Iris pigment epithelial cell (primary cell): ENCODE measurements around the genes FGFR1OP2 and FAR2.

GRCh38 chr12:26319489-26320073, 124.2 kb downstream of the SSPN start:
- RRBS = 7% methylated on average over 3 of the region's 5 CpGs

DNA sequence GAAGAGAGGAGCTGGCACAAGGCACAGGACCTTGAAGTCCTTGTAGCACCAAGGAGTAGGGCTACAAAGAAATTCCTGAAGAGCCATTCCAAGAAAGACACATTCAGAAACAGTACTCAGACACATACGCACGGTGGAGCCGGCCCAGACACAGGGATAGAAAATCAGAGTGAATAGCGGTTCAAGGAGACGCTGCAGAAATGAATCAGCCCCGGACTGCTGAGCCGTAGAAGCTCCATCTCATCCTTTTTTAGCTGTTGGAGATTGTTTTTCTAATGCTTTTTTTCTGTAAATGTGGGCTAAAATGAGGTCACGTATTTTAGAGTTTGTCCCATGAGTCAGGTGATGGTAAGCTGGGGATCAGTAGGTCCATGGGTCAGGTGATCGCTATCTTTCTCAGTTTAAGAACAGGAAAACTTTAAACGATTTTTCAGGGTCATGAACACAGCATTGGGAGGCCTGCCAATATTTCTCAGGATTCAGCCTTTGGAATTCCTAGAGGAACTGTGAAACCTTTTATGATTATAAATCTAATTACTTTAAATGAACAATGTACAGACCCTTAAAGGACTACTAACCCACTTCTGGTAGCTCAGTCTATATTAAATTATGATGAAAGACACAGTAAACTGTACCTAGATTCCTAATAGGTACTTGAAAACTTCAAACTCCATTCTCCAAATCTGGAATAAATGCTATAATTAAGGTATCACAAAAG, 202.4 kb downstream of the ITPR2 start:
- RRBS = 7% methylated on average over 3 of the region's 10 CpGs

DNA sequence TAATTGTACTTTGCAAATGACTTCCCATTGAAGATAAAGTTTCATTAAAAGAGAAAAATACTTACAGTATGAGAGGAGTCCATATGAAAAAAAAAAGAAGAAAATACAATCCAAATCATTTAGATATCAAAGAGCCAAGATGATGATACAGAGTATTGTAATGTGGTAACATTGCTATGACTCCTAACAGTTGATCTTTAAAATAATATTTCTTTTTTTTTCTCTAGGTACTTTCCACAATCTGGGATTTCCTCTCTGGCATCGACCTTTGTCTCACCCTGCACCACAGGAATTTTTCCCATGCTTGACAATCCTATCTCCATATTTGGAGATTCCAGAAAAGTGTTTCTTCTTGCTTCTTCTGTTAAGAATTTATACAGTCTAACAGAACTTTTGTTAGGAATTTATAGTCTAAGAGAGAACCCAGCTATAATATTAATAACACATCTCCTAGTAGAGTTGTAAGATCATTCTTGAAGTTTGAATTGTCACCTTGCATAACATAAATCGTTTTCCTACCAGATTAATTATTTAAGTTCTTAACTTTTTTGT, 184.4 kb downstream of the ITPR2 start:
- RRBS = no CpG with 5 or more reads among the region's 2 CpGs

DNA sequence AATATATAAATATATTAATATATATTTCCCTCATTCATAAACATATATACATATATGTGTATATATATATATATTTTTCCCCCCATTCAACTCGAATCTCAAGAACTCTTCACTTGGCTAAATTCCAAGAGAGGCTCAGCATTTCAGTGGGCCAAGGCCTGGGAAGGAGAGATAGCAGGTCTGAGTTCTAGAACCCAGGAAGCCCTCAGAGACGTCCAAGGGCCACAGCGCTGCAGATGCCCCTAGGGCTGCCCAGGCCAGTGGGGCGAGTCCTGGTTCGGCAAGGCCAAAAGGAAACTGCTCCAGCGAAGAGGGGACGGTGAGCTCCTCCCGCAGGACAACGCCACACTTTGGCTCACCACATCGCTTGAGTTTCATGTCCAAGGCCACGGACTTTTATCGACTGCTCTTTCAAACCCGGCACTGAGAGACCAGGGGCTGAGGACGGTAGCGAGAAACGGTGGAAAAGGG, 1.1 kb downstream of the ITPR2 start:
- RRBS = no CpG with 5 or more reads among the region's 16 CpGs

DNA sequence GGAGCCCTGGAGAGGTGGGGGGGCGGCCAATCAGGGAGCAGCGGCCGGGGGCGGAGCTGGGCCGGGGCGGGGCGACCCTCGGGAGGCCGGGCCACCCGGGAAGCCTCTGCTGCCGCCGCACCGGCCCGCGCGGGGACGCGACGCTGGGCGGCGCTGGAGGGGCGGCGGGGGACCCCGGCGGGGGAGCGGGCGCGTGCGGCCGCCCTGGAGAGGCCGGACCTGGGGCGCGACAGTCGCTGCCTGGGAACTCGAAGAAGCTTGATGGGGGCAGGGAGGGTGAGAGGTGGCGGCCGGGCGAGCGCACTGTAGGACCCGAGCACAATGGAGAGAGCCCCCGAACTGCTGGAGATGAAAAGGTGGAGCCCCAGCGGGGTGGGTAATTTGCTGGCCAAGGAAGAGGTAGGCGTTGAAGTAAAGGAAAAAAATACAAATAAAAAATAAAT, 301 bp upstream of the ITPR2 start:
- RRBS = 2% methylated on average over 27 of the region's 43 CpGs

DNA sequence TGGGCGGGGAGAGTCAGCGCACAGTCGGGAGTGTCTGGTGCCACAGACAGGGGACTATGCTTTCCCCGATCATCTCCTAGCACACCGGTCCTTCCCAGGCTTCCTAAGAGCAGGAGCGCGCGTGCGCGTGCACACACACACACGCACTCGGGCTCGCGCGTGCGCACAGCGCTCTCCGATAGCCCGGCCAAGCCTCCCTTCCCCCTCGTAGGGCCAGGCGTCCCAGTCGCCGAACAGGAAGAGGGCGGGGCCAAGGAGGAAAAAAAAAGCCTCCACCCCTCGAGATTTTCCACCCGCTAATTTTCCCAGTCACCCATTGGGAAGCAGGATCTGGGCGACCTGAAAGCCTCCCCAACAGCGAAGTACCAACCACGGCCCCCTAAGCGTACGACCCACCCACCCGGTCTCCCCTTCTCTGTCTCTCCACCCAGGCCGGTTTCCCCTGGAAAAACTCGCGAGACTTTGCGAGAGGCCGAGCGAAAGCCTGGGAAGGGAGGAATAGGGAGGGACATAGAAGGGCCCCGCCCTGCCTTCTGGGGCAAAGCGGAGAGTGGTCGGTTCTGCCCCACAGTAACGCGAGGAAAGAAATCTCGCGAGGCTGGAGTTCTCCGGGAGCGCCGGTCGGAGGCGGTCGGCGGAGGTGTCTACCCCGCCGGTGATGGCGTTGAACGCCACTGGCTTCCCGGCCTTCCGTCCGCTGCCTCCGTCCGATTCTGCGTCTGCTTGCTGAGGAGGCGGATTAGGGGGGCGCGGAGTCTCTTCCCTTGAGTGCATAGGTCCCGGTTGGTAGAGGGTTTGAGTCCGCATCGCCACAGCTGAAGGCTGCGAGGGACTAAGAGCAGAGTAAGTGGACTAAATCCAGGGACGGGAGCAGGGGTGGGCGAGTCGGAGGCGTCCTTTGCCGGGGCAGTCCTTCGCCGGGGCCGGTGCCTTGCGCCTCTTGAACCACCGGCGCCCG, at the start of gene FGFR1OP2:
Gene FGFR1OP2, plus strand, starts transcription at position 603 of the 958 bp plus-strand sequence.
- RRBS = 2% methylated on average over 17 of the region's 81 CpGs

DNA sequence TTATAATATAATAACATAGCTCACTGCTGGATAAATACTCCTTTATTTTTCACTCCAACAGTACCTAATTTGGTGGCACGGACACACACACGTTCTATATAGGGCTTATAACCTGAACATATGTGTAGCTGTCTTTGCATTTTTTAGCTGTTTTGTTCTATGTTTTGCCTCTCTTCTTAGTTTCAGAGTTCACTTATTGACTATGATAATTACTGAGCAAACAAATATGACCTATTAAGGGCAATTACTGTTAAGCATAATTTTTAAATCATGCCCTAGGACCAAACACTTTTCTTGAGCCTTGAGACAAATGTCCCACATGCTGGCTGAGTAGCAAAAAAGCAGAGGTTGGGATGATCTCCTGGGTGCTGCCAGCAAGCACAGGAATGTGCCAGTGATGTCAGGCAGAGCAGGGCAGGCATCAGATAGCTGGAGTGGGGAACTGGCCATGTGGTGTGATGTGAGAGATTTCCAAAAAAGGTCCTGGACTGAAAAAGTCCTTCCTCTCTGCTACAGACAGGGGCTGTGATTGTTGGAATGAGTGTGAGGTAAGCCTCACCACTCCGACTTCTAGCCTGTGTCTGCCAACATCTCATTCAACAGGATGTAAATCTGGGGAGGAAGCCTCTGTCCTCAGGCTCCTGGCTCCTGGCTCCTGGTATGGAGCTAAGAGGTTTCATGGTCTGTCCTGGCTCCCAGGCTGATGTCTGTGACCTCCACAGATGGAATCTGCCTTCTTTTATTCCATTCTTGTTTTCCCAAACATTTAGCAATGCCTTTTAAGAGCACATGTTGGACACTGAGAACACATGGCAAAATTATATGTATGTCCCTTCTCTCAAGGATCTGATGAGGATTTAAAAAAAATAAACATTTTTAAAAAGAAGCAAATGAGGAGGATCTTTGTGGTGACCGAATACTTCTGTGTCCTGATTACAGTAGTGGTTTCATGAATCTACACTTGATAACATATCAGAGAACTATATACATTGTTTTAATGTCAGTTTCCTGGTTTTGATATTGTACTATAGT, 50.2 kb upstream of the STK38L start:
- RRBS = no CpG with 5 or more reads among the region's 4 CpGs

GRCh38 chr12:27236449-27236802, 7.7 kb upstream of the STK38L start:
- RRBS = no CpG with 5 or more reads among the region's 2 CpGs

GRCh38 chr12:27277601-27278281, 33.7 kb downstream of the STK38L start:
- RRBS = no CpG with 5 or more reads among the region's 1 CpG

DNA sequence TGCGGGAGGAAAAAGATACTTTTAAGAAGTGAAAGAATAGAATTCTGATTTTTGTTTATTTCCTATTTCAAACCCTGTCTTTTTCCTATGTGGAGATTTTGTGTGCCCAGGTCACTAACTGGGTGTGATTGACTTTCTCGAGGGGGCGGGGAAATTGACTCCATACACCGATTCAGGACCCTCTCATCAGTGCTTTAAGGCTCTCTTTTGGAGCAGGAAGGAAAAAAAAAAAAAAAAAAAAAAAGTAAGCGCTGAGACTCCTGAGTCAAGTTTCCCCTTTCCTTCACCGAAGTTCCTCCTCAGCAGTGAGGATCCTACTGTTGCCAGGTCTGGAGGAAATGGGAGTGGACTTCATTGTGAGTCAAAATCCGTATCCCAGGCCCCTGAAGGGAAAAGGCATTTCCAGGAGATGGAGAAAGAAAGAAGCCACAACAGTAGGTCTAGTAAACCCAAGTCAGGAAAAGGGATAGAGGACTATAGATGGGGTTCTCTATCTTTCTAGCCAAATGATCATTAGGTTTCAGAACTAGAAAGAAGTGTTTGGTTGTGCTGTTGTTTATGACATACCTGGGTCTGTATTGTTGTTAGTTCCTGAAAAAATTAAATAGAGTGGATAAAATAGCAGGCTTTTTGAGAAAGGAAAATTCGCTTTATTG, 1.4 kb downstream of the PPFIBP1 start:
- RRBS = no CpG with 5 or more reads among the region's 8 CpGs

- RRBS = no CpG with 5 or more reads among the region's 16 CpGs
These were observed 719 bp downstream of the MRPS35 start for GRCh38 chr12:27711228-27711874.

DNA sequence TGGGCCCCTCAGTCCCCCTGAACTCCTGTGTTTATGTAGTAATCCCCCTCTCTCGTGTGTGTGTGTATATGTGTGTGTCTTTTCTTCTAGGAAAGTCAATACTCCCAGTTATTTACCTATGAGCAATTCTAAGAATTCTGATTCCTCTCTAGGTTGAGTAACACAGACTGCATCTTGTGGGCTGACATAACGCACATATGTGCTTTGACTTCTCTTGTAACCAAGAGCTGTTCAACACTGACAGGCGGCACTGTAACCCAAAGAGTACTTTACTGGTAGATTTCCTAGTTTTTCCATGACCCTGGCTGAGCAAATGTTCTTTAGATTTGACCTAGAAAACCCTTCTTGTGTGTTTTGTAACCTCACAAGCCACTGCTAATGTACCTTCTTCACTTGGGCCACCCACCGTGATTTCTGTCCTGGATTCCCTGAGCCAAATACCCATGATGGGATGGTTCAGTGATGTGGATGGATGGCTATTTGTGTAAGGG, 15.0 kb upstream of the MANSC4 start:
- RRBS = no CpG with 5 or more reads among the region's 4 CpGs

DNA sequence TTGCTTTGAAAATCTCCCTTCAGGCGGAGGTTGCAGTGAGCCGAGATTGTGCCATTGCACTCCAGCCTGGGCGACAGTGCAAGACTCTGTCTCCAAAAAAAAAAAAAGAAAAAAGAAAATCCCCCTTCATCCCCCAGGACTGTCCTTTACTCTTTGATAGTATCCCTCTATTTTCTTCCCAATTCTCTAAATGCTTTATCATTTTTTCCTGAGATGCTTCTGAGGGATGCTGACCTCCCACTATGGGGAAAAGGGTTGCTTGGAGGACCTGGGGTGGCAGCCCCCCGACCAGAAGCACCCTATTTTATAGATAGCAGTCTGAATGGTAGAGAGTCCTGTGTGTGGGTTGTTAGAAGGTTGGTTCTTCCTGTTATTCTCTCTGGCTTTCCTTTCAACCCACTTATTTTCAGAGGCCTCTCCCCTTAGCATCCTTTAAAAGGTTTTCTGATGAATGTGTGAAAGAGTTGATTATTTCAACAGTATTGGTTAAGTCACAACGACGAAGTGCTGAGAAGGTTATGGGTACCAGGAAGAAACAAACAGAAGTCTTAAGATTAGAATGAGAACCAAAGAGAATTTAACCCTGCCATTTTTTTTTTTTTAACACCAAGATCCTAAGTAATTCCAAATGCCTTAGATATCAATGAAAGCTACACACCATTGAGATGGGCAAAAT, 20.7 kb upstream of the MANSC4 start:
- RRBS = no CpG with 5 or more reads among the region's 6 CpGs

DNA sequence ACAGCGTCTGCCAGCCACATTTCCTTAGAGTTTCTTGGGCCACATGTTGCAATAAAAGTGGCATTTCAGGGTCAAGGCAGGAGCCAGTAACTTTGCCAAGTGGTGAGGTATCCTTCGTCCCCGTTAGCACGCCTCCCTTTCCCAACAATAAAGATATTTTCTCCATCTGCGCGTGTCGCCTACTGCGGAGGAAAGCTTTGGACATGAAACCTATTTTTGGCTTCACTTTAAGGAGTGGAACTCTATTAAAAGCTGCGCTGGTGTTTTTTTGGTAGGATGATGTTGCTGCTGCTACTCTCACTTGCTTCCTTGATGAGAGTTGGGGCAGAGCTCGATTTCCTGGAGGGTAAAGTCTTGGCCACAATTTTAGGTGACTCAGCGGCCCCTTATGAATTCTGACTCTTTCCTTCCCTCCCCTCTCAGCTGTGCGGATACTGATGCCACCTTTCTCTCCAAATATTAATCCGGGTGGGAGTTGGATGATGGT, 851 bp downstream of the CCDC91 start:
- RRBS = no CpG with 5 or more reads among the region's 13 CpGs

DNA sequence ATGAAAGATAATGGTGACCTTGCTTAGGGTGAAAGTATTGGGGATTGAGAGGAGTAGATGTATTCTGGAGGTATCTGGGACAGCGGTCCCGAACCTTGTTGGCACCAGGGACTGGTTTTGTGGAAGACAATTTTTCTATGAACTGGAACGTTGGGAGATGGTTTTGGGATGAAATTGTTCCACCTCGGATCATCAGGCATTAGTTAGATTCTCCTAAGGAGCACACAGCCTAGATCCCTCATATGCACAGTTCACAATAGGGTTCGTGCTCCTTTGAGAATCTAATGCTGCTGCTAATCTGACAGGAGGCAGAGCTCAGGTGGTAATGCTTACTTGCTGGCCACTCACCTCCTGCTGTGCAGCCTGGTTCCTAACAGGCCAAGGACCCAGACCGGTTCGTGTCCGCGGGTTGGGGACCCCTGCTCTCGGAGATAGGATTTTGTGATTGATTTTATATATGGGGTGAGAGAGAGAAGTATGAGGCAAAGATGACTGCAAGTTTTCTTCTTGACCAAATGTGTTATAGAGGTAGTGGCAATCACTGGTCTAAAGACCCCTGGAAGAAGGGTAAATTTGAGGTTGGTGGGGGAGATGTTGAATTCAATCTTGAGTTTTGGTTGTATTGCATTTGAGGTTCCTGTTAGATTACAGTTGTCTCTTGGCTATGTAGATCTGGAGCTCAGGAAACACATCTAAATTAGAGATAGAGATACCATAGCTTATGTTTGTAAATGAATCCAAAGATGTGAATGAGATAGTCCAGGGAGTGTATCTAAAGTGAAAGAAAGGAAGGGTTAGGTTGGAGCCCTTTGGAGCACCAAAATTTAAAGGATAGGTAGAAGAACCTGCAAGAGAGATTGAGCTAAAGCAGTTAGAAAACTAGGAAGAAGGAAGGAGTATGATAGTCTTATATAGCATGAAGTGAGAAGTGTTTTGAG, 57.7 kb downstream of the CCDC91 start:
- RRBS = no CpG with 5 or more reads among the region's 10 CpGs

GRCh38 chr12:29148347-29149409, at the start of gene FAR2:
Gene FAR2 (plus strand): TSS chr12:29149278.
- RRBS = under 1% methylated on average over 11 of the region's 55 CpGs

DNA sequence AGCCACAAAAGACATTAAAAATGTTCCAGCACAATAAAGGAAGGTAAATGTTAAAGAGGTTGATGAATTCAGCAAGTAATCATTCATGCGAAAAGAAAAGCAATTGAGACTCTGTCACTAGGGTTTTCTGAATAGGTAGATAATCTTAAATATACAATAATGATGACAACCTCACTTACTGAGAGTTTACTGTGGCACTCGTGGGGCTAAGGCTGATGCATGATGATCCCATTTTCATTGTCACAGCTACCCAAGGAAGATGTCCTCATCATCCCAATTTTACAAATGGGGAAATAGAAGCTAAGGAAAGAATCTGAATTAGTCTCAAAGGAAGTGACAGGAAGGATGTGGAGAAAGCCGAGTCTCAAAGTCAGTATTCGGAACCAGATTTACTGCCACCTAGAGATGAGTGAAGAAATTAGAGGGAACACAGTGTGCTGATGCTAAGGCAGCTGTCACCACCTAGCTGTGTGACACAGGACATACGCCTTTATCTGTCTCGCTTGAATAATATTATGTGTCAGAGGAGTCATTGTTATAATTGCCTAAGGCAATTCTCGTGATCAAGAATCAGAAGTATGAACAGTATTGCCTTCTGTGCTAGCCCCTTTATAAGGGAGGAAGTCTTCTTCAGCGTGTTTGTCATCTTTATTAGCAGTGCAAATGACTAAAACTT, 63.3 kb downstream of the ERGIC2 start:
- RRBS = no CpG with 5 or more reads among the region's 8 CpGs

GRCh38 chr12:29506480-29507223, 9.2 kb upstream of the OVCH1 start:
- RRBS = no CpG with 5 or more reads among the region's 6 CpGs

DNA sequence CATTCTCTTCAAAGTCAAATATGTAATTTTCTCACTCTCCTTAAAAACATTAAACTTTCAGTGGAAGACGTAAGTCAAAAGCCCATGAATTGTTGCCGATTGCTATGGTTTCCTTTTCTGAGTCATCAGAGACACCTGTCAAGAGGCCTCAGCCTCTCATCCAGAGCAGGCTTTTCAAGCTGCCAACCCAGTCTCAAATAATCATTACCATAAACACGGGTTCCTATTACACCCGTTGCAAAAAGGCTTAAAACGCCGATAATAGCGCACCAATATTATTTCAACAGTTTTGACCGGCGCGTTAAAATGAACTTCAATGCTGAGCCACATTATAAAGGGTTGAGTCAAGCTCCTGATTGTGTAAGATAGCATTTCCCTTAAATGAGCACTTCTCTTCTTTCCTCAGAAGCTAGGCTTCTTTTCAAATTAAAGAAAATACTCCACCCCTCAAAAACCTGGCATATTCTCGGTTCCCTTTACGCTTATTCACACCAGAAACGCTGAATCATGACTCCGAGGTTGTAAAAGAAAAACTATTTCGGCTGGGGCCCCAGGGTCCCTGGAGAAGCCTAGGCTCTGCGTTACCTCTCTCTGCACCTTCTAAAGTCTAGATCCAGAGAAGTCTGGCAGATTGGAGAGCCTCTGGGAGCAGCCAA, 1.4 kb downstream of the TMTC1 start:
- RRBS = no CpG with 5 or more reads among the region's 16 CpGs

DNA sequence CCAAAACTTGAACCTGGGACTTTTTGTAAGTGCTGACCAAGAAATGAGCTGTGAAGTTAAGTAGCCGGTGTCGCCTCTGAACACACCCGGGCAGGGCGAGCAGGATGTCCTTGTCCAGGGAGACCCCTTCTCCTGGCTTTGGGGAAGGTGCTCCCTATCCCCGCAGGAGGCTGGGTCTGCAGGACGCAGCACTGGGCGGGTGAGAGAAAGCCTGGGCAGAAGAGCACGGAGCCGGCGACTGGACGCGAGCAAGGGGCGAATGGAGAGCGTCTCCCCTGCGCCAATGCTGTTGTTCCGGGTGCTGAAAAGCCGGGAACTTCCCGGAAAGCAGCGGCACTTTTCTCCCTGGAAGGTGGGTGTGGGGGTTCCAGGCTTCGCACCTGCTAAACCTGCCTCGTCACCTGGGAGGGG, 417.0 kb upstream of the TMTC1 start:
- RRBS = 5% methylated on average over 8 of the region's 21 CpGs